Measurements from ENCODE around the genes IRF5 and COPG2.

DNA sequence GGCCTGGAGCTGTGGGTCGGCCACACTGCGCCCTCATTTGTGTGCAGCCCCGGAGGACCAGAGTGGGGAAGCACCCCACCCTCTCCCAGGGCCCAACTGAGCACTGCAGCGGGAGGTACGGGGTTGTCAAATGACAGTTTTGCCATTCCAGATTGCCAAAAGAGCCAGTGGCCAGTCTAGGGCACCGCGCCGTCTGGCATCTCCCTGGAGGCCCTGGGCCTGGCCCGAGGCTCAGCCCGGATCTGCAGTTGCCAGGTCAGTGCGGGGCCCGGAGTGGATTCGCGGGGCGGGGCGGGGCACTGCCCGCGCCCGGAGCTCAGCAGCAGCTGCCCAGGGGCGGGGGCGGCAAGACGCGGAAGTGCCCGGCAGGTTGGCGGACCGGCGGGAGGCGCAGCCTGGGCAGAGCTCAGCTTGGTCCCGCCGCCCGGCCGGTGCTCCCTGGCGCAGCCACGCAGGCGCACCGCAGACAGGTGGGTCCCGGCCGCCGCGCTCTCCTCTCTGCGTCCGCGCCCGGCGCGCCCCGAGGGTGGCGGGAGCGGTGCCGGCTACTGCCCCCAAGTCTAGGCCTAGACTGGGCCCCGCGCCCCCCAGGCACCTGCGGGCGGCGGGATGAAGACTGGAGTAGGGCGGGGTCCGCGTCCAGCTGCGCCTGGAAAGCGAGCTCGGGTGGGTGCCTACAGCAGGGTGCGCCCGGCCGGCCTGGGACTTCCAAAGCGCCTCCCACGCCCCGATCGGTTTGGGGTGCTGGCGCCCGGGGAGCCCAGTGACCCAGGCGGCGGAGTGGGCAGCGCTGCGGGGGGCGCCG lies at the start of gene IRF5:
IRF5 (plus strand) TSS at position 348 of the 805 bp plus-strand sequence.
- RRBS, result 3% methylated on average over 35 of the region's 76 CpGs

DNA sequence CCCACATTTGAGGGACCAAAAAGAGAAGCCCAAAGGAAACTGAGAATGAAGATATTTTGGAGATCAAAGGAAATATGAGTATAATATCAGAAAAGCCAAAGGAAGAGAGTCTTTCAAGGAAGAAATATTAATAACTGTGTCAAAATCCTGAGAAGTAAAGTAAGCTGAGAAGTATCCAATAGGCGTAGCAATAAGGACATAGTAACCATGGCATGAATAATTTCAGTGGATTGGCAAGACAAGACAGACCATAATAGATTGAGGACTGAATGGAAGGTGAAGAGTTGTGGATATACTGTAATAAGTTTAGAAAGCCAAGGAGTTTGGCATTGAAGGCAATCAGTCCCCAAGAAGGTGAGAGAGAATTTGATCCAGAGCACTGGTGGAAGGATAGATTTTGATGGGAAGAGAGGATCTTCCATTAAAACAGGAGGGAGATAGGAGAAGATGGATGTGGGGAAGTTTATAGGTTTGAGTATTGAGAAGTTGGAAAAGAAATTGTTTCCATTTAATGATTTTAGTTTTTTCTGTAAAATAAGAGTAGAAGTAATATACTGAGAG lies 80.3 kb upstream of the STRIP2 start:
- RRBS, result no CpG with 5 or more reads among the region's 1 CpG

GRCh38 chr7:129416861-129417608 lies 17.2 kb upstream of the STRIP2 start:
- RRBS, result no CpG with 5 or more reads among the region's 7 CpGs

- RRBS, result no CpG with 5 or more reads among the region's 5 CpGs
Measured at GRCh38 chr7:129705464-129705953, 94.0 kb downstream of the NRF1 start.

GRCh38 chr7:129774077-129775212 lies 162.9 kb downstream of the NRF1 start:
- RRBS, result no CpG with 5 or more reads among the region's 31 CpGs

DNA sequence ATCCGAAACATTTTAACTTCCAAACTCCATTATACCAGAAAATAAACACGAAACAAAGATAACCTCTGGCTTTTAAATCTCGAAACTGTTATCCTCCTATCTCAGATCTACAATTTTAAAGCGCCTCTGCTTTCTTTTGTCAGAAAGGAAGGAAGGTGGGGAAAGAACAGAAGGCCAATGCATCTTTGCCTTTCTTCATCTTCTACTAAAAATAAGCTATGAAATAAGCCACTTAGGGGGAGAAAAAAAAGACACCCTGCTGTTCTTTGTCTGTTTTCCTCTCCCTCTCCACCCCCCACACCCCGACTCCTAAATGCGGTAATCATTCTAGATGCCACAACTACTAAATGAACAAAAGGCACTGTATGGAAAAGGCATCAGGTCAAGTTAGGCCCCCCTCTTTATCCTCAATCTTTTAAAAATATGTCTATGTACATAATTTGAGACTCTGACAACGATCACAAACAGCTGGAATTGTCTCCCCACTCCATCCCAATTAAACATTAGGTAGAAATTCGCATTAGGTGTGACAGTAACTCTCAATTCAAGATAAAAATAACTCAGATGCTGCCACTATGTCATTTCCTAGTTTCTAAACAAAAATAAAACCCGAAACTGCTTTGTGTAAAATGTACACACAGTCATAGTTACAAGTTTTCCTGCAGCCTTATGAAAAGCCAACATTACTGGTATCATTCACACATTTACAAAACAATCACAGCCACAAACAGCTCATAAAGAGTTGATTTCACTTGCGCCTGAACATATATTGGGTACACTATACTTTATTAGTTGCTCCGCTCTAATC lies 2.4 kb downstream of the UBE2H start:
- RRBS, result no CpG with 5 or more reads among the region's 11 CpGs

- RRBS, result 4% methylated on average over 2 of the region's 24 CpGs
Measured at GRCh38 chr7:129951880-129952444, 798 bp downstream of the UBE2H start.

DNA sequence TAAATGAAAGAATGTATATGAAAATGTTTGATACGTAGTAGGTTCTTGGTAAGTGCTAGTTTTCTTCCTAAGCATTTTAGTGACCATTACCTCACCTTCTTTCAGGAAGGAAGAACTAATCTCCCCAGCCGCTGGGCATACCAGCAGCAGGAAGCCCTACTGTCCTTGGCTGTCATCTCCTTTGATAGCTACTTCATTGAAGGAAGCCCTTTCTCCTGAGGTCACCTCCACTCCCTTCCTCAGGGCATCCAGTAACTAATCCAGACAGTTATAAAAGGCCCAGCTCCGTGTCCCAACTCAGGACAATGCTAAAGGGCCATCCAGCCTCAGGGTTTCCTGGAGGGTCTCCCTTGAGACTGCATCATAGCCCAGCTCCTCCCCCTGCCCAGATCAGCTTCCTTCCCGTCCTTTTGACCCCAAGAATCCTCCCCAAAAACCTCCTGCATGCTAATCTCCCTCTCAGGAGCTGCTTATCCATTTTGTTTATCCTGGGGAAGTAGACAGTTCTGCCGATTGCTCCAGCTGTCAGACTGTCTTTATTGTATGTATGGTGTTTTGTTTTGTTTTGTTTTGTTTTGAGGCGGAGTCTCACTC lies 8.3 kb upstream of the ZC3HC1 start:
- RRBS, result no CpG with 5 or more reads among the region's 6 CpGs

DNA sequence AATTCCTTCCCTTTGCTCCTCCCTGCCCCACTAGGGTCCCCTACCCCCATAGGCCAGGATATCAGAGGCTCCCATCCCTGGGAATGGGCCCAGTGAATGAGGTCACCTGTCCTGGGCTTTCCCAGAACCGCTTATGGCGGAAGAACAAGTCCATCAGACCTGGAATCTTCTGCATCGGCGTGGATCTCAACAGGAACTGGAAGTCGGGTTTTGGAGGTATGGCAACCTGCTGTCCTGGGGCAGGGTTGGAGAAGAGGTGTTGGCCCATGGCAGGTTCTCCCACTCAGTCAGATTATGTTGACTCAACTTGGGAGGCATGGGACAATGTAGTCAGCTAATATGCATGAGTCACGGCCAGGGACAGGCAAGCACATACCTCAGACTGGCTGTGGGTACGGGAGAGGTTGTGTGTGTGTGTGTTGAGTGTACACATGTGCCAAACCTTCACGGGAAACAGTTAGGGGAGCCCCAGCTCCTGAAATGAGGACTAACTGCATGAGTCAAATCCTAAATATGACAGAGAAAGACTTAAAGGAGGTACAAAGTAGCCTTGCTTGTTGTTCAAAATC lies 16.9 kb upstream of the CPA1 start:
- RRBS, result no CpG with 5 or more reads among the region's 8 CpGs

GRCh38 chr7:130380961-130381267 lies 620 bp downstream of the CPA1 start:
- RRBS, result no CpG with 5 or more reads among the region's 4 CpGs

- RRBS, result no CpG with 5 or more reads among the region's 4 CpGs
Measured at GRCh38 chr7:130419751-130419968, 21.2 kb downstream of the CEP41 start.

- RRBS, result no CpG with 5 or more reads among the region's 5 CpGs
Measured at GRCh38 chr7:130515869-130516930, 24.3 kb downstream of the MEST start.

DNA sequence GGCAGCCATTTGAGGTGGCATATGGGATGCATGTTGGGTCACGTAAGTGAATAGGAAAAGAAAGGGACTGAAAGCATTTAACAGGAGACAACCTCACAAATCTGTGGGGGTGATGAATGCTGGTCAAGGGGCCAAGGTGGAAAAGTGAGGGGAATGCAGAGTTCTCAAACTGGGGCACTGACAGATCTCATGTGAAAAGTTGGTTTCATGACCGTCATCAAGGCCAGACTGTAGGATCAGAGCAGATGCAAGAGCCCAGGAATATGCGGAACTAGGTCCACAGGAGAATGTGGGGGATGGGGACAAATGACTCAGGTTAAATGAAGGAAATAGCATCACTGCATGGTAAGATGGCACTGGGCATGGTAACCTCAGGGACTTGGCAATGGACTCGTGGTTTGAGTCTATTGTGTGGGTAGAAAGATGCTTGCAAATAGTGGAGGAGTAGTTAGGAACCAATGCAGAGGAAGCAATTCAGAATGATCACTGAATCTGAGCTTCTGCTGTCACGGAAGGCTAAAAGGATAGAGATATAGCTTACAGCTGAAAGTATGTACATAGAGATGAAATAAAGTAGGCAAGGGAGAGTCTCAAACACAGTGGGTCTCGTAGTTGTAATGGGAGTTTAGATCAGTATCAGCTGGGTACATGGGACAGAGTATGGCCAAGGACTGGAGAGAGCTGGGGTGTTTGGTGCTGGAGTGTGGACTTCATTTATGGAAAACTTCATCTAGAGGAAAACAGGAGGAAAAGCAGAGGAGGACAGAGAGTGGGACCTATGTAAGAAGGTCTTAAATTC lies 33.4 kb downstream of the MEST start:
- RRBS, result no CpG with 5 or more reads among the region's 6 CpGs

DNA sequence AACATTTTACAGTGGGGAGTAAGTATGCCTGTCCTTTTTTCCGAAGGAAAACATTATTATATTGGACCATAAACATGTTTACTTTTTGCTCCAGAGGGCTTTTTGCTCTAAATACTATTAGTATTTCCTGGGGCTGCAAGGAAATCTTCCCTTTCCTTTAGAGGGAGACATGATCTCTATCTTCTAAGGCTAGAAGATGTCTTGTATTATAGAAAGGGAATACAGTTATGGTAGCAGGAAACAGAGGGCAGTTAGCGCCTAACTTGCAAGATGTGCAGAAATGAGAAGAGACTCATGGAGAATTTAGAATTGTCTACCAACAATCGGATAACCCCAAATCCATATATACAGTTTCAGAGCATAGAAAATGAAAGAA lies 64.2 kb downstream of the MEST start:
- RRBS, result no CpG with 5 or more reads among the region's 3 CpGs

DNA sequence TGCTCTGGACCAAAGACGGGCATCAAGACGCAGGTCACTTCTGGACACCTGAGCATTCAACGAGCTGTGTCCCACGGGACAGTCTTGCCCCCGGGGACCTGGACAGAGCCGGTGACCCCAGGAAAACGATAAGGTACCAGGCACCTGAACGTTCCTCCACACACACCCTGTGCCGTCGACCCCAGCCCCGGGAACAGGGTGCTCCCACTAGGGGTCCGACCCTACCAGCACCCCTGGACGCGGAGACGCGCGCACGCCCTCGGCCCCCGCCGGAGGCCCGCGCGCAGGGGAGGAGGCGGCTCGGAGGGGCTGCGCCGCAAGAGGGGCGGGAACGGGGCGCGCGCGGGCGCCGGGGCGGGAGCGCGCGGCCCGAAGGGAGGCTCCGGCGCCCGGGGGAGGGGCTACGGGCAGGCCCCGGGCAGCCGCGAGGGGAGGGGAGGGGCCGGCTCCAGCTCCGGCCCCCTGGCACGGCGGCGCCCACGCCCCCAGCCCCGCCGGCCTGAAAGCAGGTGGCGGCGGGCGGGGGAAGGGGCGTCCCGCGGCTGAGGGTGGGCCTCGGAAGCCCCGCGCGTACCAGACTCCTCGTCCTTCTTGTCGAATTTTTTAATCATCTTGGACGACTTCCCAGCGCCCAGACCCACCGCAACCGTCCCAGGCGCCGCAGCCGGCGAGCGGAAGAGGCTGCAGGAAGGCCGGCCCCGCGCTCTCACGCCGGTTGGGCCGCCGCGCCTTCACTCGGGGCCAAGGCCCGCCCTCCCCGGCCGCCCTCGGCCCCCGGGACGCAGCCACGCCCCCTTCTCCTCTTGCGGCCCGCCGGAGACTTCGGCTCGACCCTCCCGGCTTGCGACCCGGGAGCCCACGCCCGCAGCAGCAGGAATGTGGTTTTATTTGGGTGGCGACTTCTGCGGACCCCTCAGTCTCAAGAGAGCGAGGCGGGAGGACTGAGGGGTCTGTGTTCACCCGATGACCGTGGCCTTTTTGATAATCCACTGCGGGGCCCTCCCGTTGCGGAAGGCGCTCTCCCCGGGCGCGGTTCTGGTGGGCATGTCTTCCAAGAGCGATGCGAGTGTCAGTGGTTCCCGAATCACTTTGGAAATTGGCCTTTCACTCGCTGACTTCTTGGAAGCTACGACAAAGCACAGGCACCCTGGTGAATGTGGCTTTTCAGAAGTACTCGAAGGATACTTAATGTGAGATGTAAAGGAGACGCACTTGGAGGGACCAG lies at the start of gene COPG2:
COPG2 (minus strand) TSS at position 691 of the 1,225 bp plus-strand sequence.
- RRBS, result 2% methylated on average over 61 of the region's 123 CpGs

DNA sequence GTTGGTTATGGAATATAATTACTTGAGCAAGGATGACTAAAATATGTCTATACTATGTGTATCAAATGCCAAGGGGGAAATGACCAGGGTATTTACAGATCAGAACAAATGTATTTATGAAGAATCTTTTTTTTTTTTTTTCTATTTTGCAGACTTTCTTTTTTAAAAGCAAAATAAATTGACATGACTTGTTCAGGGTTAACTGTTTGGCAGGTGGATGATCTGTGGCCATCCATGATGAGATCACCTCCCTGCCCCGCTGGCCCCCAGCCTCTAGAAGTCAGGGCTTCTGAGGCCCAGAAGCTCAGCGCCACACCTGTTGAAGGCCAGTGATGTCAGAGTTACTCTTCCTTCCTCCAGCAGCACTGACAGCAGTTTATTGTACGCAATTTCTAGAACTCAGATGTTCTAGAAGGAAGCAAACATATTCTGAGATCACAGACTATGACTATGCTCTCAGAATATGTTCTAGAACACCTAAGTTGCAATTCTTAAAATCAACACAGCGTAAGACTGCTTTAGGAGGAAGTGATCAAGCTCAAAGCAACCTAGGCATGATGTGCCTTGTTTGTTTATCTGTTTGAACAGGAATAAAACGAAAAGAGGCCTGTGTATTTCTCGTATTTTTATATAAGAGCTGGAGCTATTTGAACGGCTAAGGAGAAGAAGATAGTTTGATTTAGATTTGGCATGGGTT lies 196.2 kb upstream of the KLF14 start:
- RRBS, result no CpG with 5 or more reads among the region's 7 CpGs

DNA sequence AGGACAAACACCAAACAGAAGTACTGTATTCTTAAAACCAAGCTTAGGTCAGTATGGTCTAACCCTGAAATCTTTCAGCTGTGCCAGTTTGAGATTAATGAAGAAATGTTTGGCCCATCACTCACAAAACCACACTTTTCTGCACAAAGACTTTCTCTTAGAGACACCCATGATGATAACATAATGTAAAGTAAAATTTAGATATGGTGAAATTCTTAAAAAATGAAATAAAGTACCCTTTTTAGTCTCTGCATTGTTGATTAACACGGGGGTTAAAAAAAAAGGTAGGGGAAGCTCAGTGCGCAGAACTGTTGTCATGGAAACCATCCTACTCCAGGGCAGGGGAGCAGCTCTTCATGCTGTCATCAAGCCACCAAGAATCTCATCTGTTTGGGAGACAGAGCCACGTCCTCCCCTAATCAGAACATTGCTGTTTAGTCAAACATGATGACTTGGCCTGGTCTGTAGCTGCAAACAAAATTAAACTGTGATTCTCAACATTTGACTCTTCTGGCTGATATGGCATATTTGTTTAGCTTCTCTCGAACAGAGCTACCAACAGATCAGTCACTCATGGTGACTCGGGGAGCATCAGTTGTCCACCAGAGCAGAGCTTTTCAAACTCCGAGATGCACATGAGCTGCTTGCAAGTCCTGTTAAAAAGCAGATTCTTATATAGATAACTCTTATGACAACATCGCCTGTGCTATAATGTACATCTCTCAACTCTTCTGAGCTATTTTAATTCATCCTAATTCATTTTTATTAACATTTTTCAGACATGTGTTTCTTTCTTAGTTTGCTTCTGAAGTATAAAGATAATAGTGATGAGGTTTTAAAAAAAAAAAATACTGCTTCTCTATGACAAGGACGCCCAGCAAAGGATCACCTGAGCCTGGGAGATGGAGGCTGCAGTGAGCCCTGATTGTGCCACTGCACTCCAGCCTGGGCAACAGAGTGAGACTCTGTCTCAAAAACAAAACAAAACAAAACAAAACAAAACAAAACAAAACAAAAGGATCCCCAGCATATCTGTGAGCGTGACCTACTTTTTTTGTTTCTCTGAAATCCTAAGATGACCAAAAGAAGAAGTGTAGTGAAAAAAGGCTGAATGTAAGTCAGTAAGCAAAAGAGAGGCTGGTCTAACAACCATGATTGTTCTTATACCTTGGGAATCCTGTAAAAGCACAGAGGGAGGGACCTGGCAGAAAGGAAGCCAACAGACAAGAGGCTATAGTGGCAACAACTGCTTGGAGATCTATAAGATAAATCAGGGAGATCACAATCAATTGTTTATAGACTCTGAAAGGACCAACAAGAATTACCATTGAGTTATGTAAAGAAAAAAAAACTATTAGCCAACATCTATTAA lies 254.7 kb upstream of the KLF14 start:
- RRBS, result no CpG with 5 or more reads among the region's 9 CpGs

DNA sequence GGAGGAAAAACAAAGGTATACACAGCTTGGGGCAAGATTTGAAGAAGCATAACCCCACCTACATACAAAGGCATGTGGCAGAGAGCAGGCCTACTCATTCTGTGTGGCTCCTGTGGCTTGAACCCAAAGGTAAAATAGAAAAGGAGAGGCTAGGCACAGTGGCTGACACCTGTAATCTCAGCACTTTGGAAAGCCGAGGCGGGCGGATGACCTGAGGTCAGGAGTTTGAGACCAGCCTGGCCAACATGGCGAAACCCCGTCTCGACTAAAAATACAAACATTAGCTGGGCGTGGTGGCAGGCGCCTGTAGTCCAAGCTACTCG lies 255.6 kb upstream of the KLF14 start:
- RRBS, result no CpG with 5 or more reads among the region's 9 CpGs

- RRBS, result no CpG with 5 or more reads among the region's 11 CpGs
Measured at GRCh38 chr7:130996696-130997411, 262.8 kb upstream of the KLF14 start.

DNA sequence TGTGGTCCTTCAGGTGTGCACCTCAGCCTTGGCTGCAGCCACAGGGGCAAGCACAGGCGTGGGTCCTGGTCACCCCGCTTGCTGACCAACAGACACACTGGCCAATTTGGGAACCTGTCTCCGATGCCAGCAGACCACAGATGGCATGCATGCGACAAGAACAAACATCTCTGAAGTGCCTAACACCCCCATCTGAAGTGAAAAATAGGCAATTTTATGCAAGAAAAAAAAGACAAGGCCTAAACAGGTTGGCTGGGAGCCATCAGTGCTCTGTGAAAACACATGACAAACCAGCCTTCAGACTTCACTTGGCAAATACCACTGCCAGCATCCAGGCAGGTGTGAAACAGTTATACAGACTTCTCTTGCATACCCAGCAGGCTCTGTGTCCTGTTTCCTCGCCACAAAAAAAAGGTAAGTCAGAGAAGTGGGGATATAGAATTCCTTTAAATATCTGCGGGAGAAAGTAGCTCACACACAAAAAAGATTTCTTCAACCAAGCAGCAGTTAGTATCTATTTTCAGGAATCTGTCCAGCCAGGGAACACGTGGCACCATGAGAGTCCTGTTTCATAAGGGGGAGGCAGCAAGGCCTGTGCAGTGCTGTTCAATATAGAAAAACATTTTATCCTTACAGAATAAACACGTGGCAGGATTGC lies 293.4 kb upstream of the MKLN1 start:
- RRBS, result no CpG with 5 or more reads among the region's 8 CpGs